ENCODE measurements around the genes BMAL1 and FAR1.

GRCh38 chr11:12114133-12115370 lies 4.2 kb downstream of the MICAL2 start:
- RRBS, result no CpG with 5 or more reads among the region's 24 CpGs
CAGE:
- cytosol, long polyA plus RNA, result no peak
- long polyA plus RNA, result no peak
- nucleus, long polyA plus RNA, result no peak

- RRBS, result no CpG with 5 or more reads among the region's 3 CpGs
CAGE:
- cytosol, long polyA plus RNA, result no peak
- long polyA plus RNA, result no peak
- nucleus, long polyA plus RNA, result no peak
These were observed 9.9 kb downstream of the MICAL2 start for GRCh38 chr11:12120340-12120736.

GRCh38 chr11:12196464-12196663 lies 86.0 kb downstream of the MICAL2 start:
CAGE:
- cytosol, long polyA plus RNA, result no peak
- long polyA plus RNA, result no peak
- nucleus, long polyA plus RNA, result no peak

DNA sequence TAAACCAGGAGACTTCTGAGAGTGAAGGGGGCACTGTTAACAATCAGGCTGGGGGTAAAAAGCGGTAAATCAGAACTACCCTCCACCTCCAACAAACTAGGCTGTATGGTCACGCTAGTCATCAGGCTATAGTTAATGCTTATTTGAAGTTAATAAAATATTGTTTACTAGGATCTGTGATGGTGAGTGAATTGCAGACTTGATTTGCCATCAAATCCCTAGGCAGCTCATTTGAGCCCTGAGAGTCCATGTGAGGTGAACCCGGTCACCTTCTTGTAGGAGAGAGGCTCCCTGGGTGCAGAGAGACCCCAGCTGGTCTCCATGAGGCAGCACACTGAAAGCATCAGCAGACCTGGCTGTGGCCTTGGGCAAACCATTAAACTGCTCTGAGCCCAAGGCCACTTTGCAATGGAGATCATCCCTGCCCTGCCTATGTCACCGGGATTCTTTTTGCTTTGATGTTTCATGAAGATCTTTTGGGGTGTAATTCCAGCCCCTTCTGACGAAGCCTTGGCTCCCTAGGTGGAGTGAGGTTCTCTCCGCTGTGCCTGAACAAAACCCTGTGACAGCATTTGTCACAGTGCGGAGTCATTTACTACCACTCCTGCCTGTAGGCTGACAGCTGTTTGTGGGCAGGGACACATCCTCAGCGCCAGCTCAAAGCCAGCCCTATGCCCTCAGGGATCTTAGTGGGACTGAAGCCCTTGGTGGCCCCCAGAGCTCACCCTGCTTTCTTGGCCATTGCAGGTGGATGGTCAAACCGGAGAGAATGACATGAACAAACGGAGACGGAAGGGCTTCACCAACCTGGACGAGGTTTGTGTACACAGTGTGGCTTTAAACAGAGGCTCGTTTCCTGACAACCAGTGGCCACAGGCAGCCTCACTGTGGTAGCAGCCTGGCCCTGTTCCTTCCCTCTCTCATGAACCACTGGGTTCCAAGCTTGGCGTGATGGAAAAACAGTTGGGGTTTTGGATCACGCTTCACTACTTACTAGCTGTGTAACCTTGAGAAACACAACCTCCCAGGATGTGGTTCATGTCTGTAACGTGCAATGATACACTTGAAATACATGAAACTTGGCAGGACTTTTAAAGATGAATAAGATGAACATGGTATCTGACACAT lies 125.4 kb downstream of the MICAL2 start:
- RRBS, result no CpG with 5 or more reads among the region's 16 CpGs
CAGE:
- cytosol, long polyA plus RNA, result no peak
- long polyA plus RNA, result no peak
- nucleus, long polyA plus RNA, result no peak

DNA sequence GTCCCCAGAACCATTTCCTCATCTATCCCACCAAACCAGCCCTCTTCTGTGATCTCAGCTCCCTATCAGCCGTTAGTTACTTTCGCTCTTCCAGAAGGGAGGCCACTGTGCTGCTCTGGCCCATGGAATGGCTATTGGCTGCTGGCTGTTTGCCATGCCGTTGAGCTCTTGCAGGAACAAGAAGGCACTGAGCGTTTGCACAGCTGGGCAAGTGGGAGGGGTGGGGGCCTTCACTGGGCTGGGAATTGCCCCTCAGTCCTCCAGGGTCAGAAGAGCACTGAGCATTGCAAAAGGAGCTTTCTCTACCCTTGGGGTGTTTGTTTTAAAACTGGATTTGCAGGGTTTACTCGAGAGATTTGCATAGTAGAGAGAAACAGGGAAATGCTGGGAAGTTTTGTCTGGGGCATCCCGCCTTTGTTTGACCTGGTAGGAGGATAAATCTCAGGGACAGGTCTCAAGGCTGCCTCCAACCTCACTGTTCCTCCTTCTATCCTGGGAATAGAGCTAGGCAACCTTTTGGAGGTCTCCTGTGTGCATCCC lies 129.0 kb upstream of the PARVA start:
- RRBS, result no CpG with 5 or more reads among the region's 6 CpGs
CAGE:
- cytosol, long polyA plus RNA, result no peak
- long polyA plus RNA, result no peak
- nucleus, long polyA plus RNA, result no peak

DNA sequence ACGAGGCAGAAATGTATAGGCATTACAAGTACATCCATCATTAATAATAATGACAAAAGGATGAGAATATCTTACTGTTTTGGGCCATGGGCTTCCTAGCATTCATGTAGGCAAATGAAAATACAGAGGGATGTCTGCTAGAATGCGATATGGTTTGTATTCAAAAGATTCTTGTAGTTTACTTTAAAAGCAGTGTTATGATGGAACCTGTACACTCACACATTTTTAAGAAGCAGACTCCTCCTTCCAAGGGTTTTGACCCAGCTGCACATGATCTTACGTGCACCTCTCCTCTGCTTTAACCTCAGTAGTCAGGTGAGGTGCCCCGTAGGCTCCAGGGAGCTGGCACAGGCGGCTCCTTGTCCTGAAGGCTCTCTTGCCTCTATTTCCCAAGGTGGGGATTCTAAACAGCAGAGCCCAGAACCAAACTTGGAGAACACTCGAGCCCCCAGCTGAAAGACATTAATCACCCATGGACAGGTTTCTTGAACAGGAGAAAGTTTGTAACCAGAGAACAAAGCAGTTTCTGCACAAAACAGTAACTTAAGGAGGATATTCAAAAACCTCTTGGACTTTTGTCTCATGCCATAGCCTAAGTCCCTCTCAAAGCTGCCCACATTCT lies 36.1 kb downstream of the PARVA start:
- RRBS, result no CpG with 5 or more reads among the region's 6 CpGs
CAGE:
- cytosol, long polyA plus RNA, result no peak
- long polyA plus RNA, result no peak
- nucleus, long polyA plus RNA, result no peak

DNA sequence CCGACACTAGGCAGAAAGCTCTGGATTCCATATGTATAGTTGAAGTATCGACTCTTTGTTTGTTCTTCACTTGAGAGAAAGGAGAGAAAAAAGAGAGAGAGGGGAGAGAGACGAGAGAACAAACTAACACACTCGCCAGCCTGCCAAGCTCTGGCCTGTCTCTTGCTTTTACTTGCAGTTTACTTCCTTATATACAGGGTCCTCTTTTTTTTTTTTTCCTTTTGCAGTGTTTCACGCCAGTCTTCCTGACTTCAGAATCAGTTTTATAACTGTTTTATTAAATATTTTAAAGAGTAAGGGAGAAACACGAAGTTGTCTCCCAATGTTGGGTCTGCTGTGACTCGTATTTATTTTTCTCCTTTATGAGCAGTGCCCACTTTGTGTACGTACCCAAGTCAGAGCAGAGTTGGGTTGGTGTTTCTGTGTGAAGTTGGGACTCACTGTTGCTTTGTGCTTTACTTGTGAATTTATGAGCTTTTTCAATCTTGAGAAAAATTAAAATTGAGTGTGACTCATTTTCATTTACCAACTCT lies 20.0 kb downstream of the TEAD1 start:
- RRBS, result no CpG with 5 or more reads among the region's 8 CpGs
CAGE:
- cytosol, long polyA plus RNA, result no peak
- long polyA plus RNA, result no peak
- nucleus, long polyA plus RNA, result no peak

DNA sequence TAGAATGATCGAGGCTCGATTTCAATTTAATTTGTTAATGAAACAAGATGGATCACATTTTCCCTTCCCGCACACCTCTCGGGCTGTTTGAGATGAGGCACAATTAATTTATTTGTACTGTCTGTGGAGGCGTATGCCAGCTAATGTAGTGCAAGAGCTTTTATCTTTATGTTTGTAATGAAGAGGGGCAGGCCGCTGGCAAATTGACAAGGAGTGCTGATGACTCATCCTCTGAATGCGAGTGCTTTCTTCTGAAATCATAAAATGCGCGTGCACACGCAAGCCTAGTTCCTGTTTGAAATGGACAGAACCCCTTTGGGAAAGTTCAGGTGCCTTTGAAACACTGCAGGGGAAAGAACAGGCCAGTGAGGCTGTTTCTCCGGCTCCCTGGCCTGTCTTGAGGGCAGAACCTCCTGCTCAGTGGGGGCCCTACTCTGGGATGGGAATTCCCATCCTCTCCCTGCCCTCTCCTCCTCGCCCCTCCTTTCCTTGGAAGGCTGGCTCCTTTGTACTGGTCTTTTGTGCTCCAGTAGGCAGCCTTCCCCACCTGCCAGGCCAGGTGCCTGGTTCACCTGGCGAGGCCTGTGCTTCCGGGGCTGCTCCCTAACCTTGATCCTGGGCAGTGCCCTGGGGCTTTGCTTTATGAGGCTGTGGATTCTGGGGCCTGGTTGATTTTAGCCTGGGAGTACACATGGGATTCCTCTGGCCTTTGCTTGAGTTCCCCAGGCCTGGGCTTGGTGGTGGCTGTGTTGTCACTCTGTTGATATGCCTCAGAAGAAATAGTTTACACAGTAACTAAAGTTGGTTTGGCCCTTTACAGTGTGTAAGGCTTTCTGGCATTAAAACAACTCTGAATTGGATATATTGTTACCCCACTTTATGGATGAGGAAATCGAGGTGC lies 50.3 kb downstream of the TEAD1 start:
- RRBS, result no CpG with 5 or more reads among the region's 15 CpGs
CAGE:
- cytosol, long polyA plus RNA, result no peak
- long polyA plus RNA, result no peak
- nucleus, long polyA plus RNA, result no peak

GRCh38 chr11:12799996-12800625 lies 125.9 kb downstream of the TEAD1 start:
- RRBS, result no CpG with 5 or more reads among the region's 7 CpGs
CAGE:
- cytosol, long polyA plus RNA, result no peak
- long polyA plus RNA, result no peak
- nucleus, long polyA plus RNA, result no peak

DNA sequence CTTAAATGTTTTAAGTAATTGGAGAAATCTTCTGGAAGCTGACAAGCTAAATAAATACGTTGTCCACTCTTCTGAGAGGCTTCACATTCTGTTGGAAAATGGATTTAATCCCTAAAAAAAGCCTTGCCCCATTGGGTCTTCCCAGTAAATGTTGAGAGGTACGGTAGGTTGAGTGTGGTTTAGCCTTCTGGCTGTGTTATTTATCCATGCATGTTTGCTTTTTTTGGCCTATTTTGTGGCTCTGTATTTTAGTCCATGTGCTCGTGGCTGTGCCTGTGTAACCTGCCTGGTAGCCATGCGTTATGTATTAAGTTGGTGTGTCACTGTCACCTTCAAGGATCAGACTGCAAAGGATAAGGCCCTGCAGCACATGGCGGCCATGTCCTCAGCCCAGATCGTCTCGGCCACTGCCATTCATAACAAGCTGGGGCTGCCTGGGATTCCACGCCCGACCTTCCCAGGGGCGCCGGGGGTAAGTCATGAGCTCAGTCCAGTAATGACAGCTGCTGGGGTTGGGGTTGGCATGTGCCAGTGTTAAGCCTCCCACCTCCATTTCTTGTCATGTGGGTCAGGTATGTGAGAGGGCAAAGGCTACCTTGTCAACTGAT lies 129.6 kb upstream of the RASSF10 start:
- RRBS, result no CpG with 5 or more reads among the region's 11 CpGs
CAGE:
- cytosol, long polyA plus RNA, result no peak
- long polyA plus RNA, result no peak
- nucleus, long polyA plus RNA, result no peak

DNA sequence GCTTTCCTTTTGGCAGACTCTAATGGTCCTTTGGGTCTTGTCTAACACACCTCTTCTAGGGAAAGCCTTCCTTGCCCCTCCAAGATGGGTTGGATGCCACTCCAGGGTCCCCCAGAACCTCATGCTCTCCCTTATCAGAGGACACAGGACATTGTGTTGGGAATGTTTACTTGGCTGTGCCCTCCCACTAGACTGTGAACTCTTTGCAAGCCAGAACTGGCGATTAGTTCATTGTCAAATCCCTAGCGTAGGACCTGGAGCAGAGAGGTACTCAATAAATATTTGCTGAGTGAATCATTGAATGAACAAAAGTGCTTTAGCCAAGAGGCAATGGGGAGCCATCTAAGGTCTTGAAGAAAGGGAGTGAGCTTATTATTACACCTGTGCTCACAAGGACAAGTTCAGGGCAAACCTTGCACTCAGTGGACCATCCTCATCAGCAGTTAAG lies 1.2 kb upstream of the RASSF10 start:
- RRBS, result no CpG with 5 or more reads among the region's 2 CpGs
CAGE:
- cytosol, long polyA plus RNA, result no peak
- long polyA plus RNA, result no peak
- nucleus, long polyA plus RNA, result no peak

DNA sequence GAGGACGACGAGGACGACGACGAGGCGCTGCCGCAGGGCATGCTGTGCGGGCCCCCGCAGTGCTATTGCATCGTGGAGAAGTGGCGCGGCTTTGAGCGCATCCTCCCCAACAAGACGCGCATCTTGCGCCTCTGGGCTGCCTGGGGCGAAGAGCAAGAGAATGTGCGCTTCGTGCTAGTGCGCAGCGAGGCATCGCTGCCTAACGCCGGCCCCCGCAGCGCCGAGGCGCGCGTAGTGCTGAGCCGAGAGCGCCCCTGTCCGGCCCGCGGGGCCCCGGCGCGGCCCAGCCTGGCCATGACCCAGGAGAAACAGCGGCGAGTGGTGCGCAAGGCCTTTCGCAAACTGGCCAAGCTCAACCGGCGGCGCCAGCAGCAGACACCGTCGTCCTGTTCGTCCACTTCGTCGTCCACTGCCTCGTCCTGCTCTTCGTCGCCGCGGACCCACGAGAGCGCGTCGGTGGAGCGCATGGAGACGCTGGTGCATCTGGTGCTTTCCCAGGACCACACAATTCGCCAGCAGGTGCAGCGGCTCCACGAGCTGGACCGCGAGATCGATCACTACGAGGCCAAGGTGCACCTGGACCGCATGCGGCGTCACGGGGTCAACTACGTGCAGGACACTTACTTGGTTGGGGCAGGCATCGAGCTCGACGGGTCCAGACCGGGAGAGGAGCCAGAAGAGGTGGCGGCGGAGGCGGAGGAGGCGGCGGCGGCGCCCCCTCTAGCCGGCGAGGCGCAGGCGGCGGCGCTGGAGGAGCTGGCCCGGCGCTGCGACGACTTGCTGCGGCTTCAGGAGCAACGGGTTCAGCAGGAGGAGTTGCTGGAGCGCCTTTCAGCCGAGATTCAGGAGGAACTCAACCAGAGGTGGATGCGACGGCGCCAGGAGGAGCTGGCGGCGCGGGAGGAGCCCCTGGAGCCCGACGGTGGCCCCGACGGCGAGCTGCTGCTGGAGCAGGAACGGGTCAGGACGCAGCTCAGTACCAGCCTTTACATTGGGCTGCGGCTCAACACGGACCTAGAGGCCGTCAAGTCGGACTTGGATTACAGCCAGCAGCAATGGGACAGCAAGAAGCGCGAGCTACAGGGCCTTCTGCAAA lies 1.0 kb downstream of the RASSF10 start:
- RRBS, result 5% methylated on average over 31 of the region's 117 CpGs
CAGE:
- cytosol, long polyA plus RNA, result no peak
- long polyA plus RNA, result no peak
- nucleus, long polyA plus RNA, result no peak

- RRBS, result no CpG with 5 or more reads among the region's 7 CpGs
CAGE:
- cytosol, long polyA plus RNA, result no peak
- long polyA plus RNA, result no peak
- nucleus, long polyA plus RNA, result no peak
These were observed 3.2 kb downstream of the RASSF10 start for GRCh38 chr11:13012221-13012780.

DNA sequence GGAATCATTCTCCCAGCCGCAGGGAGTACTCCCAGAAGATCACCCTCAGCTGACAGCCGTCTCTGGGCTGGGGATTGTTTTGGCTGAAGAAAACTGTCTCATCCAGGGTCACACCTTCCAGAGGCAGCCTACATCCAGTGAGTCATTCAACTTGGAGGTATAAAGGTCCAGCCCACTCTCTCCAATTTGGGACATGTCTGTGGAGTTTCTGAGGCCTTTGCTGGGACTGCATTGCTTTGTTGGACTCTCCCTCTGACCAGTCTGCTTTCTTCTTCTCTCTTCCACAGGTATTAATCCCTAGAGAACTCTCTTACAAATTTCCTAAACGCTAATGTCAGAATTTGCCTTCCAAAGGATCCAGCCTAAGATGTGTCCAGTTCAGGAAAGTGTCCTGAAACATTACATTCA lies 42.2 kb downstream of the RASSF10 start:
- RRBS, result no CpG with 5 or more reads among the region's 3 CpGs
CAGE:
- cytosol, long polyA plus RNA, result no peak
- long polyA plus RNA, result no peak
- nucleus, long polyA plus RNA, result no peak

GRCh38 chr11:13277571-13278414 lies at the start of gene BMAL1:
BMAL1 (plus strand) TSS chr11:13277790.
- RRBS, result 1% methylated on average over 65 of the region's 97 CpGs
CAGE:
- cytosol, long polyA plus RNA, result no peak
- long polyA plus RNA, result no peak
- nucleus, long polyA plus RNA, result no peak

GRCh38 chr11:13357794-13358124 lies 80.2 kb downstream of the BMAL1 start:
- RRBS, result no CpG with 5 or more reads among the region's 5 CpGs
CAGE:
- cytosol, long polyA plus RNA, result no peak
- long polyA plus RNA, result no peak
- nucleus, long polyA plus RNA, result no peak

DNA sequence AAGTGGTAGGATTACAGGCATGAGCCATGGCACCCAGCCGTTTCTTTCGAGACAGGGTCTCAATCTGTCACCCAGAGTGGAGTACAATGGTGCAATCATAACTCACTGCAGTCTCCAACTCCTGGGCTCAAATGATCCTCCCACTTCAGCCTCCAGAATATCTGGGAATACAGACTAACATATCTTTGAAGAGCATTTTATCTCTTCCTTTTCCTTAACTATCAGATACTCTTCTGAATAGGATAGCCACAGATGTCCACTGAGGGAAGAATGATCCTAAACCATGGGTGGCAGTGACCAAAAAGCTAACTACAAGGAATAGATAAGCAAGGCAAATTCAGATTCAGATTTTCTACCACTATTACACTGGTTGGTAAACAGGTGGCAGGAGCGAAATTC lies 15.8 kb downstream of the BTBD10 start:
- RRBS, result no CpG with 5 or more reads among the region's 3 CpGs
CAGE:
- cytosol, long polyA plus RNA, result no peak
- long polyA plus RNA, result no peak
- nucleus, long polyA plus RNA, result no peak

DNA sequence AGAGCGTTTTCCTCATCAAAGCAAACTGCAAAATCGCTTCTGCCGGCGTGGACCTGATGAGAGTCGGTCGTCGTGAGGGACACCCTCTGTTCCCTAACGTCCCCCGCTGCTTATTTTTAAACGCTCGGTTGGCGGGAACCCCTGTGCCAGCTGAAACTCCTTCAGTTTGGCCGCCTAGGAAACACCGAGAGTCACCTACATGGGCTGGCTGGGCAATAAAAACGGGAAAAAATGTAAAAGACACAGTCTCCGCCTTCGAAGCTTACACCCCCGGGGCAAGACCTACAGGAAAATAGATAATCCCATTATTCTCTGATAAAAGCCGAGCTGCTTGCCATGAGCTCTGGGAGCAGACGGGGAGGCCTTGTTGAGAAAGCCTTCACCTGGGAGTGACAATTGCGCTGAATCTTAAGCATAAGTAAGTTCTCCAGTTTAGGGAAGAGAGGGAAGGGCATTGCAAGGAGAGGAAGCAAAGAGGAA lies 628 bp upstream of the BTBD10 start:
- RRBS, result no CpG with 5 or more reads among the region's 21 CpGs
CAGE:
- cytosol, long polyA plus RNA, result no peak
- long polyA plus RNA, result no peak
- nucleus, long polyA plus RNA, result no peak

GRCh38 chr11:13487192-13487454 lies 8.7 kb downstream of the PTH start:
- RRBS, result no CpG with 5 or more reads among the region's 11 CpGs
CAGE:
- cytosol, long polyA plus RNA, result no peak
- long polyA plus RNA, result no peak
- nucleus, long polyA plus RNA, result no peak

GRCh38 chr11:13668540-13669214 lies at the start of gene FAR1:
FAR1 (plus strand) TSS chr11:13668668.
- RRBS, result 1% methylated on average over 32 of the region's 81 CpGs
CAGE:
- cytosol, long polyA plus RNA, result no peak
- long polyA plus RNA, result start-site peak on the plus strand at chr11:13668678-13668714, 63 and 89 reads in 2 replicates
- nucleus, long polyA plus RNA, result start-site peak on the plus strand at chr11:13668637-13668753, 141 and 229 reads in 2 replicates